Kidney epithelial cell (primary cell): ENCODE results near the genes FCER2 and PRR36.

- RAMPAGE, long total RNA, result no peak
- RRBS, result no CpG with 5 or more reads among the region's 2 CpGs
Measured at GRCh38 chr19:7545825-7546282, 10.3 kb downstream of the PNPLA6 start.

GRCh38 chr19:7618335-7618759, 11.0 kb downstream of the XAB2 start:
- RAMPAGE, long total RNA, result no peak
- RRBS, result no CpG with 5 or more reads among the region's 5 CpGs

GRCh38 chr19:7648340-7648906, 11.5 kb downstream of the STXBP2 start:
- RAMPAGE, long total RNA, result no peak
- RRBS, result no CpG with 5 or more reads among the region's 11 CpGs

DNA sequence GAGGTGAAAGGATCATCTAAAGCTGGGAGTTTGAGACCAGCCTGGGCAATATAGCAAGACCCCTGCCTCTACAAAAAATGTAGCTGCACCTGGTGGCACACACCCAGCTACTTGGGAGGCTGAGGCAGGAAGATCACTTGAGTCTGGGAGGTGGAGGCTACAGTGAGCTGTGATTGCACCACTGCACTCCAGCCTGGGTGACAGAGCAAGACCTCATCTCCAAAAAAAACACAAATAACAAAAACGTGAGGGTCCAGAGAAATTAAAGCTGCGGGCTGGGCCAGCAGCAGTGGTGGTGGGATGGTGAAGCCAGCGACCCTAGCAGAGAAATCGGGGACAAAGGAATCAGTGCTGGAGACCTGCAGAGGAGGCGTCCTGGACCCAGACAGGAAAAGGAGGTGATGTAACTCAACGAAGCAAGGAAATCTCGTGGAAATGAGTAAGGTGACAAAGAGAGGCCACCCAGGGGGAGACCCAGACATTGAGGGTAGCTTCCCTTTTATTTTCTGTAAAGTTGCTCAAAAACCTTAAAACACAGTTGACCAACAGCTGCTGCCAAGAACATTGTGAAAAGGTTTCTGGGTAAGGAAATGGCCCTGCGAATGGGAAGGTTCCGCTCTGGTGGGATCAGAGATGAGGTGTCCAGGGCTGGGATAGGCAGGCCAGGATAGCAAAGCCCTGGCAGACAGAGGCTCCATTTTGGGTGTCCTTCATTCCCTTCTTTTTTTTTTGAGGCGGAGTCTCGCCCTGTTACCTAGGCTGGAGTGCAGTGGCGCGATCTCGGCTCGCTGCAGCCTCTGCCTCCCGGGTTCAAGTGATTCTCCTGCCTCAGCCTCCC, 13.3 kb upstream of the RETN start:
- RAMPAGE, long total RNA, result no peak
- RRBS, result no CpG with 5 or more reads among the region's 16 CpGs

GRCh38 chr19:7670832-7671269, 2.0 kb downstream of the RETN start:
- RAMPAGE, long total RNA, result no peak
- RRBS, result no CpG with 5 or more reads among the region's 8 CpGs

DNA sequence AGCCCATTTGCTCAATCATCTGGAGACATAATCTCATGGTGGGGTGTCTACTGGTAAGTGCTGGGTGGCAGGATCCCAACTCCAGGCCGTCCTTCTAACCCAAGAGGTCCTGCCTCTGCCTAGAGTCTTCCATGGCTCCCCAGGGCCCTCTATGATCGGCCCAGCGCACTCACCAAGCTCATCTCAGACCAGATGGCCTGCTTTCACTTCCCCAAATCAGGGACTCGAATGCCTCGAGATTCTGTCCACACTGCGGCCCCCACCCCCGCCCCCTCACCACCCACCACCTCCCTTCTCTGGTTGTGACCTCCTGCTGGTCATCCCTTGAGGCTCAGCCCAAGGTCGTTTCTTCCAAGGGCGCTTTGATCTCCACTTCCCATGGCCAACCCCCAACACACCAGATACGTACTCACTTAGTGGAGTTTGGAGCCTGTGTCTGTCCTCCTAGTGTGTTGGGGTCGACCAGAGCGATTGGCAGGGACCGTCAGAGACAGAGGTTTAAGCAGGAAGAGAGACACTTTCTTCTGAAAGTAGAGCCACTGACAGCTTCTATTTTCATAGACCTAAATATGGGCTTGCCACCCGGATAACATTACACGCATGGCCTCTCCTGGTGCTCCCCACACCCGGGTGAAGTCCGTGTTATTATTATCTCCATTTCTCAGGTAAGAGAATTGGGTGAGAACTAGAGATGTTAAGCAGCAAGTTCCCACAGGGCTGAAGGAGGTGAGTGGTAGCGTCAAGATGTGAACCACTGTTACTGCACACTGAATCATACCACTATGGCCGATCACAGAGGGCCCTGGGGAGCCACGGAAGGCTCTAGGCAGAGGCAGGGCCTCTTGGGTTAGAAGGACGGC, at the start of gene FCER2:
Gene FCER2 (minus strand): TSS at position 526 of the 860 bp plus-strand sequence.
- RAMPAGE, long total RNA, result no peak
- RRBS, result 63% methylated on average over 2 of the region's 21 CpGs

DNA sequence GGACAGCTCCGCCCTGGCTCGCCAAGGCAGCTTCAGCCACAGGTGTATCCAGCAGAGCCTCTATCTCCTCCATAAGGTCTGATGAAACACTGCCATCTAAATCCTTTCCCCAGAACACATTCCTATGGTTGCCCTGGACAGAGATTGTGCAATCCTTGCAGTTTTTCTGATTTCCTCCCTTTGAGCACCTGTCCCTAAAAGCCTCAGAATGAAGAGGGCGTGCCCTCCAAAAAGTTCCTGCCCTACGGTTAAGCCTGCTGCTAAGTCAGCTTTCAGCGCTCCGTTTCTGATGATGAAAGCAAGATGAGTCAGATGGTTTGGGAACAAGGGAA, 21.0 kb downstream of the CLEC4M start:
- RAMPAGE, long total RNA, result no peak
- RRBS, result no CpG with 5 or more reads among the region's 6 CpGs

DNA sequence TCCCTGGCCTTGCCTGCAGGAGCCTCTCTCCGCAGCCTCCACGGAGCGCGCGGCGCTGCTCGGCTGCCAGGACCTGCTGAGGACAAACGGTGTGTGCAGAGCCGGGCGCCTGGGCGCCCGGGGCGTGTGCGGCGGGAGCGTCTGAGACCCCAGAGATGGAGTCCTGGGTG, 25.1 kb downstream of the CLEC4M start:
- RAMPAGE, long total RNA, result no peak
- RRBS, result no CpG with 5 or more reads among the region's 16 CpGs

GRCh38 chr19:7832360-7833285, 2.6 kb downstream of the EVI5L start:
- RAMPAGE, long total RNA, result no peak
- RRBS, result no CpG with 5 or more reads among the region's 21 CpGs

GRCh38 chr19:7870760-7871259, 3.4 kb downstream of the PRR36 start:
- RAMPAGE, long total RNA, result no peak
- RRBS, result no CpG with 5 or more reads among the region's 8 CpGs

- RAMPAGE, long total RNA, result start-site peak on the minus strand at chr19:7874299-7874392, 6 and 15 reads in 2 replicates
- RRBS, result 1% methylated on average over 40 of the region's 98 CpGs
Measured at GRCh38 chr19:7874103-7875330, at the start of gene PRR36. Gene PRR36 (minus strand): TSS chr19:7874390.

DNA sequence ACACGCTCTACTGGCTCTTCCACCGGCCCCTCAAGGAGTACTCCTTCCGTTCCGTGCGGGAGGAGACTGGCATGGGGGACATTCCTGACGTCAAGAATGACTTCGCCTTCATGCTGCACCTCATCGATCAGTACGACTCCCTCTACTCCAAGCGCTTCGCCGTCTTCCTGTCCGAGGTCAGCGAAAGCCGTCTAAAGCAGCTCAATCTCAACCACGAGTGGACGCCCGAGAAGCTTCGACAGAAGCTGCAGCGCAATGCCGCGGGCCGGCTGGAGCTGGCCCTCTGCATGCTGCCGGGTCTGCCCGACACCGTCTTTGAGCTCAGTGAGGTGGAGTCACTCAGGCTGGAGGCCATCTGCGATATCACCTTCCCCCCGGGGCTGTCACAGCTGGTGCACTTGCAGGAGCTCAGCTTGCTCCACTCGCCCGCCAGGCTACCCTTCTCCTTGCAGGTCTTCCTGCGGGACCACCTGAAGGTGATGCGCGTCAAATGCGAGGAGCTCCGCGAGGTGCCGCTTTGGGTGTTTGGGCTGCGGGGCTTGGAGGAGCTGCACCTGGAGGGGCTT, 4.1 kb upstream of the MAP2K7 start:
- RAMPAGE, long total RNA, result no peak
- RRBS, result 72% methylated on average over 5 of the region's 38 CpGs

GRCh38 chr19:7912396-7913380, 1.9 kb upstream of the TGFBR3L start:
- RAMPAGE, long total RNA, result no peak
- RRBS, result 70% methylated on average over 5 of the region's 45 CpGs

DNA sequence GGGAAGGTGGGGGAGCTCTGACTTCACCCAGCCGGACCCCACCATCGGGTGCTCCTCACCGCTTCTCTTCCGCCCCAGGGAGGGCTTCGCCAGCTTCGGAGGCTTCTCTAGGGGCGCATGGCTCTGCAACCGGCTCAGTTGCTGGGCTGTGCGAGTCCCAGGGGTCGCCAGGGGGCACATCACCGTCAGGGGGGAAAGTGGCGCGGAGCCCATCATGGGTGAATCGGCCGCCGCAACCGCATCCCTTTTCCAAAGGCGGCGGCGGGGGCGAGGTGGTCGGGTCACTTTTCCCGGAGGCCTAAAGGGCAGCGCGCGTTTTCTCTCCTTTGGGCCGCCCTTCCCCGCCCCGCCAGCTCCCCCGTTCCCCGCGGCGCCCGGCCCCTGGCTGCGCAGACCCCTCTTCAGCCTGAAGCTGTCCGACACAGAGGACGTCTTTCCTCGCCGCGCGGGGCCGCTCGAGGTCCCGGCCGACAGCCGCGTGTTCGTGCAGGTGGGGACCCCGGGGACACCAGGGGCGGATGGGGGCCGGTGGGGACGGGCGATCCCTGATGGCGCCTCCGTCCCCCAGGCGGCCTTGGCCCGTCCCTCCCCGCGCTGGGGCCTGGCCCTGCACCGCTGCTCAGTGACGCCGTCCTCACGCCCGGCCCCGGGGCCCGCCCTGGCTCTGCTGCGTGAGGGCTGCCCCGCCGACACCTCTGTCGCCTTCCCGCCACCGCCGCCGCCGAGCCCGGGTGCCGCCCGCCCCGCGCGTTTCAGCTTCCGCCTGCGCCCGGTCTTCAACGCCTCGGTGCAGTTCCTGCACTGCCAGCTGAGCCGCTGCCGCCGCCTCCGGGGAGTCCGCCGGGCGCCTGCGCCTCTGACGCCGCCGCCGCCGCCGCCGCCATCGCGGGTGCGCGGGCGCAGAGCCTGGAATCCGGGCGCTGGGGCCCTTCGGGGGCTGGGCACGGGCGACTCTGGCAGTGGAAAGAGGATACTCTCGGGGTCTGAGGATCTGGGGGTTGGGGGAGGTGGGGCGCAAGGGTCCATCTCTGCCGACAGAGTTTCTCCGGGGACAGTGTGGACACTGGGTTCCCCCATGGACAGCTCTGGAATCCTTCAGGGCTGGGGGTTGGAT, 1.8 kb downstream of the TGFBR3L start:
- RAMPAGE, long total RNA, result no peak
- RRBS, result 1% methylated on average over 65 of the region's 115 CpGs

GRCh38 chr19:7920894-7921385, 802 bp downstream of the SNAPC2 start:
- RAMPAGE, long total RNA, result start-site peak on the plus strand at chr19:7921007-7921030, 39 and 45 reads in 2 replicates
- RRBS, result 15% methylated on average over 2 of the region's 28 CpGs

DNA sequence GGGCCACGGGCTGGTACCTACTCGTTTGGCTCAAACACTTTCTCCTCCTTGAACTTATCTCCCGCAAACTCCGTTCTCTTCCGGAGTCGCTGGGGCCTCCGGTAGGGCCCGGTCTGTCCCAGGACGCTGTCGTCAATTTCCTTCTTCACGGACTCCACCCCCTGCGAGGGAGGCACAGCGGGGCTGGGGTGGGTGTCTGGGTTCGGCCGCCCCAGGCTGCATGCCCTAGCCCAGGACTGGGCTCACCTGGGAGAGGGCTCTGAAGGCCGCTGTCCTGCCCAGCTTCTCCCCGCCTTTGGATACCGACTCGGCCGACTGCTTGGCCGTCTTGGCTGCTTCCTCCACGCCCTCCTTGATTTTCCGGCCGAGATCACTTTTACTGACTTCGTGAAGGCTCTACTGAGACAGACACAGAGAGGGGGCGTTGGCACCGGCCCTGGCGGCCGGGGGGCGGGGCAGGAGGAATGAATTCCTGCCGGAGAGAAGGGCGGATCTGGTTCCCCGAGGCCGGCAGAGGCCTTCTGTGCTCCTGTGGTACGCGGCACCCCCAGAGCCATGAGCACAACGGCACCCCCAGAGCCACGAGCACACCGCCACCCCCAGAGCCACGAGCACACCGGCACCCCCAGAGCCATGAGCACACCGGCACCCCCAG, 8.0 kb upstream of the CTXN1 start:
- RAMPAGE, long total RNA, result no peak
- RRBS, result 71% methylated on average over 3 of the region's 42 CpGs

- RAMPAGE, long total RNA, result no peak
- RRBS, result no CpG with 5 or more reads among the region's 16 CpGs
Measured at GRCh38 chr19:7961988-7962841, 18.7 kb upstream of the TIMM44 start.

GRCh38 chr19:8050200-8050750, 2.3 kb upstream of the CCL25 start:
- RAMPAGE, long total RNA, result no peak
- RRBS, result no CpG with 5 or more reads among the region's 40 CpGs

DNA sequence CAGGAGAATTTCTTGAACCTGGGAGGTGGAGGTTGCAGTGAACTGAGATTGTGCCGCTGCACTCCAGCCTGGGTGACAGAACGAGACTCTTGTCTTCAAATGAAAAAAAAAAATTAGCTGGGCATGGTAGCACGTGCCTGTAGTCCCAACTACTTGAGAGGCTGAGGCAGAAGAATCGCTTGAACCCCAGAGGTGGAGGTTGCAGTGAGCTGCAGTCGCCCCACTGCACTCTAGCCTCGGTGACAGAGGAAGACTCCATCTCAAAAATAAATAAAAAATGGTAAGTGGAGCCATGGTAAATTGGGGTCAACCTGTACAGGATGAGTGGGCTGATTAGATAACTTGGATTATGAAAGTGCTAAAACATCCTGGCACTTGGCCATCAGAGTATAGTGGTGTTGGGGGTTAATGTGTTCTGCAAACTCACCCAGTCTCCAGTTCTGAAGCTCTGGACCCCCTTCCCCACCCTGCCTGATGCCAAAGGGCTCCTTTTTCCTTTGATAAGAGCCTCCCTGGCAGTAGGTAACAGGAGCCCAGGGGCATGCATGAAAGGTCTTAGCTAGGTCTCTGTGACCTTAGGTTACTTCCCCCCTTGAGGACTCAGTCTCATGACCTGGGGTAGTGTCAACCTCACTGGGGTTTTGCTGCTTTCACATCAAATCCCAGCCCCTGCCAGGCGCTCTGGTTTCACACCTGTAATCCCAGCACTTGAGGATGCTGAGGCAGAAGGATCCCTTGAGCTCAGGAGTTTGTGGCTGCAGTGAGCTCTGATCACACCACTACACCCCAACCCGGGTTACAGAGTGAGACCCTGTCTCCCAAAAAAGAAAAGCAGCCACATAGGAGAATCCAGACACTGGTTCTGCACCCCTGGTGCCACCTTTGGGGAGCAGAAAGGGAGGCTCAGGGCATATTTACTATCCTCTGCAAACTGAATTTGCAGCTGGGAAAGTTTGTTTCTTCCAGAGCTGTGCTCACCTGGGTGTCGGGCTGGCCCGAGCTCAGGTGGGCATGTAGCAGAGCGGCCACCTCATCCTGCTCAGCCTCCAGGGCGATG, 2.5 kb downstream of the RPS28 start:
- RAMPAGE, long total RNA, result no peak
- RRBS, result no CpG with 5 or more reads among the region's 12 CpGs

DNA sequence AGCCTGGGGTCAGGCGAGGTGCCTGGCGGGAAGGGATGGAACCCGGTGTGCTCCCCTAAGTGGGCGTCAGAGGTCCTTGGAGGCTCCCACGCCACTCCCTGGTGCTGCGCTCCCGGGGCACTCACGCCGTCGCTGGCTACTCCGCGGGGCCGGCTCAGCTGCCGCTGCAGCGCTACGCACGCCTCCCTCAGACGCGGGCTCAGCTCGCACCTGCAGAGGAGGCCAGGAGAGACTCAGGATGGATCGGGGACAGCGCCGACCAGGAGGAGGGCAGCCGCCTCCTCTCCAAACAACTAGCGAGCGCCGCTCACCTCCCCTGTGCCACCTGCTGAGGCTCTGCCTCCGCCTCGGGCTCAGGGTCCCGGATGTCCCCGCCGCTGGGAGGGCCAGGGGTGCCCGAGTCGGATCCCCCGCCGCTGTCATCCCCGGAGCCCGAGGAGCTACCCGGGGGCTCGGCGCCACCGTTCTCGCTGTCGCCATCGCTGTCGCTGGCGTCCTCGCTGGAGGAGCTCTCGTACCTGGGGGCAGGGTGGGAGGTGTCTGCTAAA, 9.4 kb downstream of the KANK3 start:
- RAMPAGE, long total RNA, result no peak
- RRBS, result 3% methylated on average over 19 of the region's 49 CpGs